Fibroblast of the aortic adventitia (primary cell): Measurements from ENCODE around the genes SYT15 and GDF10.

DNA sequence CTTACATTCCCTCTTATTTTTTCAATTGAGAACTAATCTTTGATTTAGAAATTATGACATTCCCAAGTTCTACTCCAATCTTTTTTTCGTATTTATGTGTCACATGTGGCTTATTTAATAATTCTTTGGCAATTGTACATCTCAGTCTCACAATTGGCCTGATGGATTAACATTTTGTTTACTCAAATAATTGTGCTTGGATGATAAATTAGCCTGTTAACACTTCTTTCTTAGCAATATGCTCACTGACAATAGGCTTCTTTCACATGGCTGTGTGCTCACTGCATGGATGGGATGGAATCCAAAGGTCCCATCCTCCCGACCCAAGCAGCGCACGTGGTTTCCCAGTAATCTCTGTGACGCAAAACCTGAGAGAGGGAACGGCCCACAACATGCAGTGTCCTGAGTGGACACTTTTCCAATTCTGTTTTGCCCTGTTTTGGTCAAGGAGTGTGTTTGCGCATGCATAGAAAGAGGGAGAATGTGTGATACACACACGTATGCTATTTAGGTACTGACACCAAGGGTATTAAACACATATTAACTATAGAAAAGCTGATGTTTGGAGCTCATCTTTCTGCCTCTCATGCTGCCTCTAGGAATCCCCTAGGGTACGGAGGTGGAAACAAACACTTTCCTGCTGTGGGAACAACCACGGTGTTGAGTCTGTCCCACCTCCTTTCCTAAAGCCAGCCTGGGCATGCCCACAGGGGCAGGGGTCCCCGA is 42.1 kb upstream of the RASGEF1A start:
- CAGE, long polyA plus RNA, result no peak

DNA sequence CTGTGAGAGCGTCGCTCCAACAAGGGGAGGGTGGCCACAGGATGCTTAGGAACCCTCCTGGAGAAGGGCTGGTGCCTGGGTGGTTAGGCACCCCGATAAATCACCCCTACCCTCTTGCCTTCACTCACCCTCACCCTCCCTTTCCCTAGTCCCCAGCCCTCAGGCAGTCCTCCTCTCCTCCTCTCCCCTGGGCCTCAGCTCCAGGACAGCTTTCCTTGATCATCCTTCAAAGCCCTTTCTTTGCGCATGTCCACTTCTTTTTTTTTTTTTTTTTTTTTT is 3.3 kb downstream of the FXYD4 start:
- CAGE, long polyA plus RNA, result no peak

DNA sequence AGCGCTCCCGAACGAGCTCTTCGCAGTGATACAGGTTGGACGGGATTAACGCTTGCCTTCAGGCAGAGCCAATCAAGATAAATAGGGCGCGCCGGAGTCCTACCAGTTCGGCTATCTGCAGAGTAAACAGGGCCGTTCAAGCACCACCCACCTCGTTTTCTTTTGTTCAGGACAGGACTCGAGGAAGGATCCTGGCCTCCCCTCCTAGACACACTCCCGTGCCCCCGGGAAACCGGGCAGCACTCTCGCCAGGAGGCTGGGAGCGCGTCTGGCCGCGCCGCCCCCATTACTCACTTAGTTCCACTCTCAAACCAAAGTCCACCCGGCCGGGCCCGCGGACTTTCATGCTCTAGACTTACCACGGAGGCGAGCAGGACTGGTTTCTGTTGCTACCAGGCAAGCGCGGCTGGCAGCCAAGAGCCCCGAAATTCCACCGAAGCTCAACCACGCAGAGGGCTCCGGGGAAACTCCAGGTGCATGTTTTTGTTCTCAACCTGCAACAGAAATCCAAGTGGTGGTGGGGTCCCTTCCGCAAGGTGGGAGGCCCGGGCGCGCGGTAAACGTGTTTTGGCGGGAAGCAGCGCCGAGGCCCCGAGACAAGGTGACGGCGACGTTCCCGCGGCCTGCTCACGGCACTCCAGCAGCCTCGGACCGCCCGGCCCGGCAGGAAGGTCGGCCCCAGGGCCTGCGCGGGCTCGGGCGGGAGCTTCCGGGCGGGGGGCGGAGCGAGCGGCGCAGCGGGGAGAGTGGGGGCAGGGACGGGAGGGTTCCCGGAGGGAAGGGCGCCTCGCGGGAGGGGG is 12.7 kb downstream of the HNRNPF start:
- CAGE, long polyA plus RNA, result no peak

DNA sequence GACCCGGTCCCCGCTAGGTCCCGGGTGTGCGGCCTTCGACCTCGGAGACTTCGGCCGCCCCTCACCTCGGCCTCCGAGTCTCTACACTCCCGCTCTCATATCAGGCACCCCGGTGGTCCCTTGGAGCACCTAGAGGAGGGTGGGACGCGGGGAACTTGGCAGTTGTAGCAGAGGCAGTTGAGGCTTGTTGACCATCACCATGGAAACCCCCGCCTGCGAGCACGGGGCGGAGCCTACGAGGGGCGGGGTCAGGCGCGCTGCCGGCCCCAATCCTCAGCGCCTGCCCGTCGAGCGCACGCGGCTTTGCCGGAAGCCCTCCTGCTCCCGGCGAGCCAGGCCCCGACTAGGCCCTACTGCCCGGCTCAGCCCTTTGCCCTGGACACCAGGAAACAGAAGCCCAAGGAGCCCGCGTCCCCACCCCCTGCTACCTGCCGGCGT is 305 bp downstream of the HNRNPF start:
- CAGE, long polyA plus RNA, result no peak

DNA sequence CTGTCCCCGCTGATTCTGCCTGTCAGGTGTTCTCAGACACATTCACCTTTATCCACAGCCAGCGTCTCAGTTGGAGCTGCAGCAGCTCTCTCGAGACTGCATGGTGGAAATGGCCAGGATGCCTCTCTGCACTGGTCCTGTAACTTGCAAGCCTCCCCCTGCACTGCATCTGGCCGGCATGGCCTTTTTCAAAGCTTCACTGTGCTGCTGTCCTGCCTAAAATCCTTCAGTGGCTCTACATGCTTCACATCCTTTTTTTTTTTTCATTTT is 218.1 kb upstream of the ZNF32 start:
- CAGE, long polyA plus RNA, result no peak

- CAGE, long polyA plus RNA, result no peak
Measured at GRCh38 chr10:44294666-44295183, 90.2 kb downstream of the CXCL12 start.

GRCh38 chr10:44957442-44957956 is 2.1 kb upstream of the RASSF4 start:
- CAGE, long polyA plus RNA, result no peak

- CAGE, long polyA plus RNA, result no peak
Measured at GRCh38 chr10:44968123-44968480, 8.5 kb downstream of the RASSF4 start.

DNA sequence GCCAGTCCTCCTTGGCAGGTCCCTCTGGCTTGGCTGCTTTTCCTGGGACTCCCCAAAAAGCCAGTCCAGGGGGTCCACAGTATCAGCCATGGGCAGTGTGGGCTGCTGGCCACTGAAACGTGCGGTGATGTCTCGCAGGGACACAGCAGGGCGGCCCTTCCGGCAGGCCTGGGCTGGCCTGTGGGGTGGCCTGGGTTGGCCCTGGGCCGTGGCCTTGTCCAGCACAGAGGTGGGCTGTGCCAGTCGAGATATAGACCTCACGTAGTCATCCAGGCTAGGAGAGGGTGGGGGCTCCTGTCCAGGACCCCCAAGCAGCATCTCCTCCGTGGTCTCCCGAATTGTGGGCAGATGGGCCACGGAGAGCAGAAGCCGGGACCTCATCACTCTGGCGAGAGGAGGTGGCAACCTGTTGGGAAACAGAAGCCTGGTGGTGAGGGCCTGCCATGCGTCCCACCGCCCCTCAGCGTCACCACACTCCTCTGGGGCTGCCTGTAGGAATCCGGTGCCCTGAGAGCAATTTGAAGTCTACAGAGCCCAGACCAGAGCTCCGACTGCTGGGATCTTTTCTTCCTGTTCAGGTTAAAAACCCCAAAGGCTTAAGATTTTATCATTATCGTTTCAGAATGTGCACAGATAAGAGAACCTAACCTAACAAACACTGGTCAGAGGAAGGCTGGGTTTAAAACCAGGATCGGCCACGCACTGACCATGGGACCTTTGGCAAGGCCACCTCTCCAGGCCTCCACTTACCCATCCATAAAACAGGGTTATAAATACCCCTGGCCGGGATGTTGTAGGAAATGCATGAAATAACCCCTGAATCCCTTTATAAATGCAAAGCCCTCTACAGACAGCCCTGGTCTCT is 727 bp downstream of the DEPP1 start:
- CAGE, long polyA plus RNA, result no peak

DNA sequence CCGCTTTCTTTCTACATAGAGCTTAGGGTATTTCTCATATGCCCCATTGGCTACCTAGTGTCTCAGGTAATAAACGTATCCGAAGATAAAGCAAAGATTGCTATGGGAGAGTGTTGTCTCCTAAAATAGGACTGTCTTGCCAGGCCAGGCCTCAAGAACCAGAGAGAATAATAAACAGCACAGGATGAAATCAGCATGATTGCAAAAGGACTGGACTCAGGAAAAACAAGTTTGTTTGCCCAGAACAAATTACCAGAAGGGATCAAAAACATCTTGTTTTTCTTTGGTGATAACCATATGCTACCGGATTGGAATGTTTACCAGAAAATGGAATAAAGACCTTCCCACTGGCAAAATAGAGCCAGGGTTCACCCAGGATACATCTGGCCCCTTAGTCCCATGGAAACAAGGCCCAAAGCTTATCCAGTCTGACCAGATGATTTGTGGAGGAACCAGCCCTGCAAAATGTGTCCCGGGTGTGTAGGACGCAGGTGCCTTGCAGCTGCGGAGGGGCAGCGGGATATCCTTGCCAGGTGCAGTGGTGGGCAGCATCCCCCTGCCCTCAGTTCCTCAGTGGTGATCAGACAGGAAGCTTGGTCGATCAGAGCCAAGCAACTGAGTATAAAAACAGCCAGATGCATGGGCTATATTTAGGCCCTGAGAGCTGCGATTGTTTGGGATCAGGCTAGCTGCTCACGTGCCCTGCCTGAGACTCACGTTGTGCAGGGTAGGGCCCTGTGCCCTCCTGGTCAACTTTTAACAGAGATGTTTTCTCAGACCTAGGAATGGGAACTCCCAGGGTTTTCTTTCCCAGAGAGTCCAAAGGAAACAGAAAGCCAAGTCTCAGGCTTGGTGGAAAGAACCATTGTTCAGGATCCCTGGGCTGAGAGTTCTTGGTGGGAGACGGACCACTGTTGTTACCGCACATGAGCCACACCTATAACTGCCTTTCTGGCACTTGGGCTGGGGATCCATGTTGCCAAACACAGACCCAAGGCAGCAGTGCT is 4.6 kb upstream of the ZNF22 start:
- CAGE, long polyA plus RNA, result no peak

GRCh38 chr10:45419665-45420318 is 45.8 kb downstream of the ALOX5 start:
- CAGE, long polyA plus RNA, result no peak

DNA sequence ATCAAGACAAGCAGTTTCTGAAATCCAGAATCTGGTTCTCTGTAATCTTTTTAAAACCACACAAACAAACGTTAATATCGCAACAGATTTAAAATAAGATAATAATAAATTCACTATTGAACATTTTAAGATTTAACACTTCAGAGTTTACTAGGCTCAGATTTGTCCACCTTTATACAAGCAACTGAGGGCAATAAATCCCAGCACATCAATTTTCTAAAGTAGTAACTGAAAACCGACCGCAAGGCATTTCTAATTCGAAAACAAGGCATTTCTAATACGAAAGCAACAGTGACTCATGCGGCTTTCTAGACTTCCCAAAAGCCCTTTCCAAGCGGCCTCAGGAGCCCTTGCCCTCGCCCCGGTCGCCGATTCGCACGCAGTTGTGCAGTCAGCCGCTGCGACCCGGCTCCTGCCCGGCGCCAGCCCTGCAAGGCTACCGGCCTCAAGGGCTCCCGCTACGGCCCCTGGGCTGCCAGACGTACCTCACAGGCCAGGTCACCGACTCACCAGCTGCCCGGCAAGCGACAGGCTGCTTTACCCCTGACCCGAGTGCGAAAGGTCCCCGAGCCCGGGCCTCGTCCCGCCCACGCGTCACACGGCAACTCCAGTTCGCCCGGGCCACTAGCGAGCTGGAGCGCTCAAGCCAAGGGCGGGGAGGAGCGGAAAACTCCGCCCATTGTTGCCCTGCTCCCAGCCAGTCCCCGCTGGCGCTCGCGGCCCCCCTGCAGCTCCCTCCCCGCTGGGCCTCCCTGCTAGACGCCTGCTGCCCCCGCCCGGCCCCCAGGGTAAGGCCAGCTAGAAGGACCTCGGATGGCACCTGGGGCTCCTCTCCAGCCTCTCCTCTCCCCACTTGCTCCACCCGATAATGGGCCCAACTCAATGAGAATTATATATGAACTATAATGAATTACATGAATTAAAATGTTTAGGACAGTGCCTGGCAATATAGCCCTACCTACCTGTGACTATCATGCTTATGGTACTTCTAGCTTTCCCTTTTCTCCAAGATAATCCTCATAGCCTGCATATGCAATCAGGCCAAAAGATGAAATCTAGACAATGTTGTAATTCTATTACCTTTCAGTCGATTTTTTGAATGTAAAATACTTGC is 7.2 kb downstream of the NCOA4 start:
- CAGE, long polyA plus RNA, result no peak

DNA sequence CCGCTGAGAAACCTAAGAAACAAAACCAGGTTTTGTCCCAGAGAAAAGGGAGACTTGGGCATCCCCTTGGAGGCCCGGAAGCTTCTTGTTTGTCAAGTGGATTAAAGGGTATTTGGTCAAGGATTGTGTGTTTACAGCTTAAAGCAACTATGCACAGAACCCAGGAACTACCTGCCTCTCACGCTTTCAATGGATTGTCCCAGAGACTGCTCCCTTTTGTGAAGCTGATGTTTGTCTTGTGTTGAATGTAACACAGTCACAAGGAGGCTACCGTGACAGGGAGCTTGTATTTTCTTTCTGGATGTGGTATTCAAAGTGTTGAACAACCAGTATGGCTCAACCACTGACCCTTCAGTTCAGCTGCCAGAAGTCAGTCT is 6.4 kb upstream of the MSMB start:
- CAGE, long polyA plus RNA, result no peak

- CAGE, long polyA plus RNA, result no peak
Measured at GRCh38 chr10:46541108-46541817, 15.2 kb downstream of the GPRIN2 start.

GRCh38 chr10:46542877-46543125 is 13.7 kb downstream of the GPRIN2 start:
- CAGE, long polyA plus RNA, result no peak

DNA sequence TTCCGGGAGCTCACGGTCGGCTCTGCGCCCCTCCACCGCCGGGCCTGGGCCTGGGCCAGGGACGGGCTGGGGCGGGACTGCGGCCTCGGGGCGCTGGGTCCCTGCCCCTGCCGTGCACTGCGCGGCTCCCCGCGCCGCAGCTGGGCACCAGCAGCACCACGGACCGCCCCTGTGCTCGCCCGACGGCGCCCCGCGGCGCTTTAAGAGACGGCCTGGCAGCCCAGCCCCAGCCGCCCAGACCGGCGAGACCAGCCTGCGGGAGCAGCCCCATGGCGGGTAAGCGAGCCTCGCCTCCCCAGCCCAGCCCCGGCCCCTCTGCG is at the start of gene SYT15:
Gene SYT15, plus strand, starts transcription at position 229 of the 320 bp plus-strand sequence.
- CAGE, long polyA plus RNA, result no peak

- CAGE, long polyA plus RNA, result no peak
Measured at GRCh38 chr10:46815717-46816330, 95.4 kb upstream of the PTPN20 start.

GRCh38 chr10:47026056-47026322 is 114.8 kb downstream of the PTPN20 start:
- CAGE, long polyA plus RNA, result no peak

DNA sequence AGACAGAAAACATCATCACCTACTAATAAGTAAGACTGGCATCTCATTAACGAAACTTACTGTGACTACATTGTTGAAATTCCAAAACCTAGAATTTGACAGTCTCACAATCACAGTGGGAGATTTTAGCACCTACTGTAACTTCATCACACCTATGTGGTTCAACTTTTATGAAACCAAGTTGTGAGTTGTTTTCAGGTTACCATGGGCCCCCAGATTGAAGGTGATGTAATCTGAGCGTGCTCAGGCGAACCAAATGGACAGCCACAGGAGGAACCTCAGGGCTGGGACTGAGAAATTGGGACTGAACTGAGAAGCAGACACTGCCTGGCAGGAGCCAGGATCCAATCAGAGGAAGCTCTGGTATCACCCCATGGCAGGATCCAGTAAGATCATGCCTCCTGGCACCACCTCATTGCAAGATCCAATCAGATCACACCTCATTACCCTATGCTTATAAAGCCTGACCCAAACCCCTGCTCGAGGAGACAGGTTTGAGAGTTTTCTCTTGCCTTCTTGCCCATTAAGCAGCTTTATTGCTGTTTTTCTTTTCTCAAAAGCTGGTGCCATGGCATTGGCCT is 43.3 kb upstream of the GDF10 start:
- CAGE, long polyA plus RNA, result no peak

DNA sequence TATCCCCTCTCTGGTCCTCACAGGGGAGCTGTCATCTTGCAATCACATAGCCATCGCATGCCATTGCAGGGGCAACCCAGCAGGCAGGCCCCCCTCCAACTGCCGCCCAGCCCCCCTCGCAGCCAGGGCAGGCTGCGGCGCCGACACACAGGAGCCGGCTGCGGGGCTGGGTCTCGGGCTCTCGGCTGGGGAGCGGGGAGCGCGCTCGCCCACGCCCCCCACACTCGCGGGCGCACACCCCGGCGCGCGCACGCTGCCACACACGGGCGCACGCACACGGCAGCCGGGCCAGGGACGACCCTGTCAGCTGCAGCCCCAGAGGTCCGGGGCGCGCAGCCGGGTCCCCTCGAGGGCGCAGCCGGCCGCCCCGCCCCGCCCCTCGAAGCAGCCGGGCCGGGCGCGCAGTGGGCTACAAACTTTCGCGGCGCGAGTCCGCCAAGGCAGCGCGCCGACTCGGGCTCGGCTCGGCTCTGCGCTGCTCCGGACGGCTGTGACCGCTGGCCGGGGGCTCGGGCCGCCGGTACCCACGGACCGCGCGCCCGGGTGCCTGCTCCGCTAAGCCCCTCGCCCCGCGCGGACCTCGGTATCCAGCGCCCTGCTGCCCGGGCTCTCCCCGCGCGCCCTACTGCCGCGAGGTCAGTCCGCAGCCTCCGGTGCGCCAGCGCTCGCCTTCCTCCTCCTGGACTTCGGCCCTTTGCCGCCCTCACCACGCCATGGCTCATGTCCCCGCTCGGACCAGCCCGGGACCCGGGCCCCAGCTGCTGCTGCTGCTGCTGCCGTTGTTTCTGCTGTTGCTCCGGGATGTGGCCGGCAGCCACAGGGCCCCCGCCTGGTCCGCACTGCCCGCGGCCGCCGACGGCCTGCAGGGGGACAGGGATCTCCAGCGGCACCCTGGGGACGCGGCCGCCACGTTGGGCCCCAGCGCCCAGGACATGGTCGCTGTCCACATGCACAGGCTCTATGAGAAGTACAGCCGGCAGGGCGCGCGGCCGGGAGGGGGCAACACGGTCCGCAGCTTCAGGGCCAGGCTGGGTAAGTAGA is at the start of gene GDF10:
Gene GDF10, plus strand, starts transcription at position 259 of the 1,041 bp plus-strand sequence.
- CAGE, long polyA plus RNA, result no peak